Esophagus squamous epithelium (tissue), 4 donors: ENCODE data around the genes C2orf16, FOSL2 and YPEL5.

DNA sequence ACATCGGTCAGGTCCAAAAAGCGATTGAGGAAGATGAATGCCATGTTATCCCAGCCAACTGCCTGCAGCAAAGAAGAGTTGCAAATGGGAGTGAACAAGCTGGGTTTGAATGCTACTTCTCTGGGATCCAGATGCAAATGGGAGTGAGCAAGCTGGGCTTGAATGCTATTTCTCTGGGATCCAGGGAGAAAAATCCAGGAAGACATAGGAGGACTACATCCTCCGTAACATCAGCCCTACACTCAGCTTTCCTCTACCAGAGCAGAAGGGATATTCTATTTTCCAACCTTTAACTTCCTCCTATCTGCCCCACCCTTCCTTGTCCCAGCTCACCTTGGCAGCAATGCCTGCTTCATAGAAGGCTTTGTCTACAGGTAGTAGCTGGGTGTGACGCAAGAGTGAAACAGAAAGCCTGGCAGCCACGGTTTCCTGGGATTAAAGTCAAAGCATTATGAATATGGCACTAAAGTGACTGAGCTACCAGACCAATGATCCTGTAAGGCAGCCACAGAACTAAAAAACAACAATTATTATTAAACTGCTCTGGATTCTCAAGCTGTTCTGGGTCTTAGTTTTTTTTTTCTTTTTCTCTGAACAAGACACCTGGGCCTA, 3.9 kb downstream of the KRTCAP3 start:
- PRO-cap: bidirectional peak, plus-strand start at position 483 of the sequence, minus-strand start at position 244 of the sequence
- RAMPAGE, long total RNA, 4 experiments: start-site peak on the minus strand in 3 of 4 experiments, centred at positions 266 to 310 of the sequence, 33 to 58 reads per replicate

- PRO-cap: no peak
- RAMPAGE, long total RNA, 4 experiments: no peak in any of the 4 experiments
Measured at GRCh38 chr2:27537277-27537492, at the start of gene C2orf16. TSS of gene C2orf16 (plus strand) at chr2:27537386.

GRCh38 chr2:27721467-27721692, 50.1 kb upstream of the MRPL33 start:
- PRO-cap: no peak
- RAMPAGE, long total RNA, 4 experiments: no peak in any of the 4 experiments

DNA sequence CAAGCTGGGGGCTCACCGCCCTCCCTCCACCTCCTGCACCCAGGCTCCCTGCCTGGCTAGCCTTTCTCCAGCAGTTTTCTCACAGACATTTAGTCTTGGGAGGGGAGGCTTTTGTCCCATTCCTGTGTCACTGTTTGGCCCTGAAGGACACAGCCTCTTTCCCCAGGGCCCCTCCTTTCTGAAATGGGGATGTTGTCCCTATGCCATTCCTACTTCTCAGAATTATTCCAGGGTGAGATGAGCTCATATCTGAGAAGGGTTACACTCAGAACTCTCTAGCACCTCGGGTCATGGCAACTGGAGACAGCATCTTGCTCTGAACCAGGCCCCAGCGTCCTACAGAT, 47.3 kb upstream of the MRPL33 start:
- PRO-cap: no peak
- RAMPAGE, long total RNA, 4 experiments: no peak in any of the 4 experiments

GRCh38 chr2:27890919-27891437, 449 bp downstream of the BABAM2 start:
- PRO-cap: bidirectional peak, plus-strand start at chr2:27891374, minus-strand start at chr2:27891260
- RAMPAGE, long total RNA, 4 experiments: no peak in any of the 4 experiments

DNA sequence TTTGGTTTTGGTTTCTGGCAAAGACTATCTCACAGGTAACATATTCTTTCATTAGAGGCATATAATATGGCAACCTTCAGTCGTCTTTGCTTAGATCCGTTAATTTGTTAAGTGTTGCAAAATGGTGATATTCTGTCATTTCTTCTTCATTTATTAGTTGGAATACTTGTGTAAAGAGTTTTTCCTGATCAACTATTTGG, 75.4 kb downstream of the BABAM2 start:
- PRO-cap: no peak
- RAMPAGE, long total RNA, 4 experiments: no peak in any of the 4 experiments

DNA sequence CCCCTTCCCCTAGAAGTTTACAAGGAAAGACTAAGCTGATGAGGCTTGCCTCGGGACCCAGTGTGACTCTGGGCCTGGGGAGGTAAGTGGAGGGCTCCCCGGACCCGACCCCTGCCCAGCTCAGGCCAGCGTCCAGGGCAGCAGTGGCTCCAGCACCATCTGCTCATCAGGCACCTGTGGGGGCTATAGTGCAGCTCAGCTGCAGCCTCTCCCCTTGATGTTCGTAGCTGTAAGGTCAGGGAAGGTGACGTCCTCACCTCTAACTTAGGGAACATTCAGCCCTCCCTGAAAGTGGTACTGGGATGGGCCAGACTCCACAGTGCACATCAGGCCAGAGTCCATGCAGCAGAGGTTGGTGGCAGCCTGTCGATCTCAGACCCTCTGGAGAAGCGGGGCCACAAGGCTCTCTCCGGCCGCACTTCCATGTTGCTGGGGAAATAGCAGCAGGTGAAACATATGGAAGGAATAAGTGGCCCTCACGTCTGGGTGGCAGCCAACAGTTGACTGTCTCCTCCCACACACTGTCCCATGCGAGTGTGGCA, 58.3 kb upstream of the FOSL2 start:
- PRO-cap: no peak
- RAMPAGE, long total RNA, 4 experiments: no peak in any of the 4 experiments

DNA sequence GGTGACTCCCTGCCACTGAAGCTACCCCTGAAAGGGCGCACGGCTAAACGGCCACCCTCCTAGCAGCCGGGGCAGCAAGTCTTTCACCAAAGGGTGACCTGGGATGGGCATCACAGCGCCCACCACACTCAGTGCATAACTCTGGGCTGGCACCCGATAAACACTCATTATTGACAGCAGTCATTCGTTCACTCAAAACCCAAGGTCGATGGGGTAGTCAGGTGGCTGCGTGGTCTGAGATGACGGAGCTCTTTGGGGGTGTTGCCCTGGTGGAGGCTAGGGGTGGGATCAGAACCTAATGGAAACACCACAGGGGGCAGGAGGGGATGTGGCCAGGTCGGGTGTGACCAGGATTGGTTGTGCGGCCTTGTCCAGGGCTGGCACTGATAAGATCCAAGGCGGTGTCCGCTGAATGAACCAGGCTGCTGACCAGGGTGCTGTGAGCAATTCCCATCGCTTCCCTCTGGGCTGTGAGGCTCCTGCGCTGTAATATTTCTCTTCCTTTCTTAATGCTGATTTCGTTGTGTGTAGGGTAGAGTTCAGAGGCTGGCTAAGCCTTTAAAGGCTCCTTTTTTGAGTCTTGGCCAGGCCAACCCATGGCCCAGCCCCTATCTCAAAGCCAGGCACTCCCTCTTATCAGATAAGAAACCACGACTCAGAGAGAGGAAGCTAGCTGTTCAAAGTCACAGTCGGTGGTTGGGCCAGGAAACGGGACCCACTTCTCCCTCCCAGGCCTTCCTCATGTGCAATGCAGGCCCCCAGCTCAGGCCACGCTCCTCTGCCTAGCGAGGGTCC, 26.2 kb upstream of the FOSL2 start:
- PRO-cap: bidirectional peak, plus-strand start at position 686 of the sequence, minus-strand start at position 465 of the sequence
- RAMPAGE, long total RNA, 4 experiments: no peak in any of the 4 experiments

GRCh38 chr2:28380867-28381860, 11.5 kb upstream of the FOSL2 start:
- PRO-cap: no peak
- RAMPAGE, long total RNA, 4 experiments: no peak in any of the 4 experiments

- PRO-cap: bidirectional peak, plus-strand start at chr2:28391822, minus-strand start at chr2:28391730
- RAMPAGE, long total RNA, 4 experiments: start-site peak on the minus strand in 2 of 4 experiments, at chr2:28391693-28391742 at its widest, 8 to 11 reads per replicate
Measured at GRCh38 chr2:28391475-28391975, 1.1 kb upstream of the FOSL2 start.

- PRO-cap: bidirectional peak, plus-strand start at chr2:28392858, minus-strand start at chr2:28392628
- RAMPAGE, long total RNA, 4 experiments: start-site peak on the plus strand in 2 of 4 experiments, at chr2:28392780-28393101 at its widest, 5 to 62 reads per replicate
Measured at GRCh38 chr2:28392761-28393241, at the start of gene FOSL2. TSS of gene FOSL2 (plus strand) at chr2:28392858.

GRCh38 chr2:28508037-28508587, 12.3 kb downstream of the PLB1 start:
- PRO-cap: no peak
- RAMPAGE, long total RNA, 4 experiments: no peak in any of the 4 experiments

- PRO-cap: no peak
- RAMPAGE, long total RNA, 4 experiments: no peak in any of the 4 experiments
Measured at GRCh38 chr2:28528080-28528893, 32.4 kb downstream of the PLB1 start.

- PRO-cap: no peak
- RAMPAGE, long total RNA, 4 experiments: no peak in any of the 4 experiments
Measured at GRCh38 chr2:28658305-28659060, 93.1 kb upstream of the PPP1CB start.

DNA sequence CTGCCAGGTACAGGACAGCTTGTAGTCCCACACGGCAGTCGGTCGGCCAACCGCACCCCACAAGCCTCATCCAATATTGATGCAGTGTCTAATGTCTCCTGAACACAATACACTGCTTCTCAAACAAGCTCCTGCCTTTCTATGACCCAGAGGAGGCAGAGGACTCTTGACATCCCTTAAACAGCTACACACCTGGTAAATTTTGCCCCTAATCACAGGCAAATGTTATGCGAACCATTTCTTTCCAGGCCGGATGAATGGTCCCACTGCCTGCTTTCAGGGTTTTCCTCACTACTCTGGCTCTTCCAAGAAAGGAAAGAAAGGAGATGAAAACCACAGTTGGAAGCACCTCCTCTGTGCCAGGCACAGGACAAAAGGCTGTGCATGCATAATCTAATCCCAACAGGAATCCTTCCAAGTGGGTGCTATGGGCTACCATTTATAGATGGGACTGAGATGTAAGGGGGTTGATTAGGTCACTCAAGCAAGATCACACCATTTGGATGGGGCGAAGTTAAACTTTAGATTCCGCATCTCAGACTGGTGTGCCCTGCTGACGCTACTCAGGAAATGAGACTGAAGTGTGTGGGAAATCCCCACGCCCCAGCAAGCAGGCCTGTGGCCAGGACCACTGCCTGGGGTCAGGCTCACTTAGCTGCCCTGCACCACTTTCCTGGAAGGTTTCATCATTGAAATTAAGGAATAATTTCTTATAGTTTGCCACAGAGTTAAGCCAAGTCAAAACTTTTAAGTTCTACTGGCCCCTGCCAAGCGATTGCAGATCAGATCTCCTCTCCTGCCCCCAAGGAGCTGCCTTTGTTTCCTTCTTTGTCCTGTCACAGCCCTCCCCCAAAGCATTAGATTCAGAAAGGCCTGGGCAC, 70.6 kb upstream of the PPP1CB start:
- PRO-cap: no peak
- RAMPAGE, long total RNA, 4 experiments: no peak in any of the 4 experiments

- PRO-cap: no peak
- RAMPAGE, long total RNA, 4 experiments: no peak in any of the 4 experiments
Measured at GRCh38 chr2:29014118-29014621, 33.1 kb downstream of the TOGARAM2 start.

GRCh38 chr2:29269252-29269795, 154.1 kb downstream of the CLIP4 start:
- PRO-cap: no peak
- RAMPAGE, long total RNA, 4 experiments: no peak in any of the 4 experiments

- PRO-cap: unidirectional peak, plus-strand start at chr2:29315207
- RAMPAGE, long total RNA, 4 experiments: no peak in any of the 4 experiments
Measured at GRCh38 chr2:29315137-29315321, 199.8 kb downstream of the CLIP4 start.

DNA sequence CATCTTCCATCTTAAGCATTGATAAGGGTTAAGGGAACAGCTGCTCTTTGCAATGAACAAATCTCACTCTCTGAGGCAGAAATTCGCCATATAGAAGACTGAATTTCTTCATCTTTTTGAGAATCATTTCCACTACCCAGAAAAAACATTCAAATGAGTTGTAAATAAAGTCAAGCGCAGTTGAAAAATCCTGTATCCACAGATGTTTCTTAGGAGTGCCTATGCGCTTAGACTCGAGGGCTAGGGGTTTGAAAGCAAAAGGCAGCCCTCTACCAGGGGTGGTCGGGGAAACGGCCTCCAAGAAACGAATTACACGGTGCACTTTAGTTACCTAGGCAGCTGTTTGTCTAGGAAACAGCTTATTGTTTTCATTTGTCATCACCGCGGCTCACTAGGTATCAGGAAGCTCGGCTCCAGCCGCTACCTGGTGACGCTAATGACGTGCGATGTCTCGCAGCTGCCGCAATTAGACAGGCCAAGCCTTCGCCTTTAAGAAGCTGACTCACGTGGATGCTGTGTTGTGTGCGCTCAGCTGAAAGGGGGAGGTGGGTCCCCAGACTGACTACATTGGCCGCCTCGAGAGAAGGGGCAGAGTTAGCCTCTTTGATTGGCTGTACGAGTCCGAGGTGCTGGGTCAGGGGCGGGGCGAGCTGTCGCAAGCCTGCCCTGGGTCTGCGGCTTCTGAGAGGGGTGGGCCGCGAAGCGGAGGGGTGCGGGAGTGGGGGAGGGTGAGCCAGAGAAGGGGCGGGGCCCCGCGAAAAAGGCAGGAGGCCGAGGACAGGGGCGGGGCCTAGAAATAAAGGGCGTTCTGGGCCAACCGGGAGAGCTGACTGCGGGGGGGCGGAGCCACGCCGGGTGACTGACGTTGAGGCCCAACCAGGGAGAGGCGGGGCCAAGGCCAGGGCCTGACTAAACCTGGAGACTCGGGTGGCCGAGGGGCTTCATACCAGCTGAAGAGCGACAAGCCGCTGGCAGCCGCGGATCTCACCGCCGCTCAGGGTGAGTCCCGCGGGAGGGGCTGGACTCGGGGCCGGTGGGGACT, at the start of gene YPEL5:
Gene YPEL5, plus strand, starts transcription at position 944 of the 1,042 bp plus-strand sequence.
- PRO-cap: bidirectional peak, plus-strand start at position 912 of the sequence, minus-strand start at position 345 of the sequence
- RAMPAGE, long total RNA, 4 experiments: start-site peak on the plus strand in 4 of 4 experiments, centred at positions 909 to 920 of the sequence, 568 to 1,451 reads per replicate

DNA sequence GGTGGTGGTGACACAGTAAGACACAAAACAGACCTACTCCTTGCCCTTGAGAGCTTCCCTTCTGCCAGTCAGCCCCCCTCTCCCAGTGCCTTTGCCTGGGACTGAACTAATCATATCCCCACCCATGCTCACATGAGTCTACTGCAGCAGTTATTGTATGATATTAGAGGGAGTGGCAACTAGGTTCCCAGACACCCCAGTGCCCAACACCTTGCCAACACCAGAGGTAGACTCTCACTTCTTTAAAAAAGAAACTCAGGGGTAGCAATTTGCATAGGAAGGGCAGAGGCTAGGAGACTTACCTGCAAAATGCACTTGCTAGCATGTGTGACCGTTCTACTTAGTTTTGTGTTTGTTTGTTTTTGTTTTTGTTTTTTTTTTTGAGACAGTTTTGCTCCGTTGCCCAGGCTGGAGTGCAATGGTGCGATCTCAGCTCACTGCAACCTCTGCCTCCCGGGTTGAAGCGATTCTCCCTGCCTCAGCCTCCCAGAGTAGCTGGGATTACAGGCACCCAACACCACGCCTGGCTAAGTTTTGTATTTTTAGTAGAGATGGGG, 7.0 kb upstream of the LBH start:
- PRO-cap: no peak
- RAMPAGE, long total RNA, 4 experiments: no peak in any of the 4 experiments